ENCODE measurements around the gene RSBN1L.

- PRO-cap = bidirectional peak, plus-strand start at chr7:76166718, minus-strand start at chr7:76166567
- RAMPAGE, long total RNA = no peak
These were observed 35.0 kb upstream of the SRRM3 start for GRCh38 chr7:76166335-76167510.

DNA sequence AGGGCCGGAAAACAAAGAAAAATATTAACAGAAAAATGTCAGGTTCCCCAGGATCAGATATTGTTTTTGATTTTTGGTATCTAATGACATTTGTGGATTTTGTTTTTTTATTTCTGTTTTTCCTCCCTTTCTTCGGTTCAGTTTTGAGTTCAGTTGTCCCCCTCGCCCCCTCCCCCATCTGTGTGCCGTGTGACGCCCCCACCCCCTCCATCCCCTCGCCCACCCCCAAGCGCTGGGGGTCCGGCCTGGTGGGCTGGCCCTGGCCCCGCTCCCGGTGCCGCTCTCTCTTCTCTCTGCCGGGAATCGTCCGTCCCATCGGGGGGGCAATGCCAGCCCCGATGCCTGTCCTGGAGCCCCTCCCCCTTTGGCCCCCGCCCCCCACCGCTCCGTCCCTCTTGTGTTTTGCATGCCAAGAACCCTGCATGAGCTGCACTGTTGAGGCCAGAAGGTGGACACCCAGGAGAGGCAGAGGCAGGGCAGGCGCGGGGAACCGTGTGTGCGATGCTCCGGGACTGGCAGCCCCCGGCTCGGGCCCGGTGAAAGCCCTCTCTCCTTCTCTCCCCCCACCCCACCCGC lies 22.2 kb upstream of the HSPB1 start:
- PRO-cap = bidirectional peak, plus-strand start at position 444 of the sequence, minus-strand start at position 309 of the sequence
- RAMPAGE, long total RNA = no peak

DNA sequence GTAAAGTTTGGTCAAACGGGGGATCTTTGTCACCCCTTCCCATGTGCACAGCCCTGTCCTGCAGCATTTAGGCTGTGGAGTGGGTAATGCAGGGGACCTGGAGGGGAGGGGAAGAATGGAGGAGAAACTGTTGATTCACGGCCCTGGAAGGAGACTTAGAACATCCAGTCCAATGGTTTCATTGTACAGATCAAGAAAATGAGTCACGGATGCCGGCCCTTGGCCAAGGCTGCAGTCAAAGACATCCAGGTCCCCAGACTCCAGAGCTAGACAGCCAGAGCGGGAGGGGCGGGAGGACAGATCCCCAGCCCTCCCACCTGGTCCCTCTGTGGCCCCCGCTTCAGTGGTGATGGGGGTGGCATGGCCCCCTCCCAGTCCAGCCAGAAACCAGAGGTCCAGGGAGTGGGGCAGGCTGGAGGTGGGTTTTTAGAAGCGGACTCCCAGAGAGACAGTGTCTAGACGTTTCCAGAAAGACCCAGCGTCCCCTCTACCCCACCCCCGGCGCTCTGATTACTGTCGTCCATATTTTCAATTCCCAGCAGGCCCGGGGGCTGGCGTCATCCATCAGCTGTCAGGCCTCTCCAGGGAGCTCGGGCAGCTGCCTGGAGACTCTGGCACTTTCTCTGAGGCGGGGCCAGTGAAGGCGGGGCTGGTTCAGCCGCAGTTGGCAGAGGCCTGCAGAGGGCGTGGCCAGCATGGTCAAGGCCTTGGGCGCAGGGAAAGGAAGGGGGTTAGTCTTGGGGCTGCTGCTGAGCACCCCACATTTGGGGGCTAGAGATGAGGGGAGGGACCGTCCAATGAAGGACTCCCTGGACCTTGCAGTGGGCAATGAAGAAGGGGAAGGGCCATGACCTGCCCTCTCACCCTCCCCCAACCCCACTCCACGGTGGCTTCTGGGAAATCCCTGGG lies 8.0 kb upstream of the HSPB1 start:
- PRO-cap = bidirectional peak, plus-strand start at position 277 of the sequence, minus-strand start at position 157 of the sequence; bidirectional peak, plus-strand start at position 696 of the sequence, minus-strand start at position 537 of the sequence
- RAMPAGE, long total RNA = no peak

DNA sequence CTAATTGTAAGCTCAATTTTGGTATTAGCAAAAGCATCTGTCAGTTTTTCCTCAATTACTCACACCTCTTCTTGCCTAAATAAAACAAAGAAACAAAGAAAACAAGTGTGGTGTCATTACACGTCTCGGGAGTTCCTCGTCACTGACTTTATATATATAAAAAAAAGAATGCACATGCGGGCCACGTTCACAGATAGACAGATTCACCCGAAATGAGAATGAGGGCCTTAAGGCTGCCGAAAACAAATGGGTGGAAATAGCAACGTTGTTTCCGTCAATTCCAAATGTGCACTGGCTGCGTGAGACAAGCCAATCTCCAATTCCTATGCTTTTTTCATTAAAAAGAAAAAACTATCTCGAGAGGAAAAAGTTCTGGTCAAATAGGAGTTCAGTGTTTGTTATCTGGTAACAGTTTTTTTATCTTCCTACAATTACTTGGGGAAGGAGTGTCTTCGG lies 25.5 kb downstream of the HSPB1 start:
- PRO-cap = no peak
- RAMPAGE, long total RNA = no peak

- PRO-cap = no peak
- RAMPAGE, long total RNA = no peak
These were observed 27.3 kb downstream of the HSPB1 start for GRCh38 chr7:76329664-76330374.

GRCh38 chr7:76358388-76358573 lies 510 bp downstream of the YWHAG start:
- PRO-cap = no peak
- RAMPAGE, long total RNA = no peak

DNA sequence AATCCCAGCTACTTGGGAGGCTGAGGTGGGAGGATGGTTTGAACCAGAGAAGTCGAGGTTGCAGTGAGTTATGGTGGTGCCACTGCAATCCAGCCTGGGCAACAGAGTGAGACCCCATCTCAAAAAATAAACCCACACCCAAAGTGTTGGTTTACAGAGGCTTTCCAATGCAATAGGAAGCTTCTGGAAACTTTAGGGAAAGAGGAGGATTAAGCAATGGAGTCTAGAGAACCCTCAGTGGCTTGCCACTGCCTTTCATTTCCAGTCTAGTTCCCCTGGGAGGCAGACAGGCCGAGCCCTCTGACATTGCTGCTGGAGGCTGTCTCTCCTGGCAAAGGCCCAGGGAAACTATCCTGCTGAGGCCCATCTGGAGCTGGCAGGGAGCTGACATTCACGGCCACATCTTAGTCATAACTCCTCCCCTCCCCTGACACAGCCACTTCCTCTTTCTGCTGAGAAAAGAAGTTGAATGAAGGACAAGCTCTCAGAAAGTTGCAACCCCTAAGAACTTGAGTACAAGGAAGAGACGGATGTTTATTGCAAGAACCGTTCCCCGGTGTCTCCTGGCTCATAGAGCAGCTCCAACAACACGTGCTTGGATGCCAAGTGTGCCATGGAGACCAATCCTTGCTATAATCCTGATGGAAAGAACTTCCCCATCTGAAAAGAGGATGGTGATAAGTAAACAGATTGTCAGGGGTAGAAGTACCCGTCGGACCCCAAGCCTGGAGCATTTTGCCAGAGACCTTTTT lies 21.1 kb downstream of the POMZP3 start:
- PRO-cap = no peak
- RAMPAGE, long total RNA = no peak

DNA sequence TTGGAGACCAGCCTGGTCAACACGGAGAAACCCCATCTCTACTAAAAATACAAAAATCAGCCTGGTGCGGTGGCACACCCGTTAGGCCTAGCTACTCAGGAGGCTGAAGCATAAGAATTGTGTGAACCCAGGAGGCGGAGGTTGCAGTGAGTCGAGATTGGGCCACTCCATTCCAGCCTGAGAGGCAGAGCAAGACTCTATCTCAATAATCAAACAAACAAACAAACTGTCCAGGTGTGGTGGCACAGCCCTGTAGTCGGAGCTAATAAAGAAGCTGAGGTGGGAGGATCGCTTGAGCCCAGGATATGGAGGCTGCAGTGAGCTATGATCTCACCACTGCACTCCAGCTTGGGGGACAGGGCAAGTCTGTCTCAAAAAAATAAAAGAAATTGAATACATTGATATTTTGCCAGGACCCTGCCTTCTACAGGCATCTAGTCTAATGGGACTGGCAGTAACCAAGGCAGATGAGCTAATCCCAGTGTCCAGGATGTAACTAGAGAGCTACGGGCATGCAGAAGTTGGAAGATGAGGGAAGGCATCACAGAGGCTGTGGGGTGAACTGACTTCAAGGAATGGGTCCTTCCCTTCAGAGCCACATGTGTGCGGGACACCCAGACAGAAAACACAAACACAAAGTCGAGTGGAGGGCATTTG lies 8.6 kb downstream of the SPDYE18 start:
- PRO-cap = no peak
- RAMPAGE, long total RNA = no peak

GRCh38 chr7:77328129-77328612 lies 88.0 kb downstream of the GSAP start:
- PRO-cap = no peak
- RAMPAGE, long total RNA = no peak

DNA sequence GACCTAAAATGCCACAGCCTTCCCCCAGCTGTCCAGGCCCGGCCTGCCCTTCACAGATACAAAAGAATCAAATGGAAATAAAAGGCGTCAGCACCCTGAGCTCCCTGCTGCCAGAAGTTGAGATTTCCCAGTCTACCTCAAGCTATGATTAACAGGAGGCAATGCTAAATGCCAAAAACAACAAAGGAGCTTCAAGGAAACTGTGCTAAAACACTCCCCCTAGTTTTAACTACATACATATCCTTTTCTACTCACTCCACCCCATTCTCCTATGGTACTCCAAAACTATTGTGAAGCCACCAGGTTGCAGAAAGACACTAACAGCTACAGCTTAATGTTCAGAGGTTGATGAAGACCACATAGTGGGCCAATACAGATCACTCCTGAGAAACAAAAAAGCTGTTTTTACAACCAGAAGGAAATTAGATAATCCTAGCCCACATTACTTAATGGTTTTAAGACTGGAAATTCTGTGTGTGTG lies 67.6 kb downstream of the GSAP start:
- PRO-cap = unidirectional peak, minus-strand start at position 69 of the sequence; unidirectional peak, minus-strand start at position 119 of the sequence
- RAMPAGE, long total RNA = no peak

DNA sequence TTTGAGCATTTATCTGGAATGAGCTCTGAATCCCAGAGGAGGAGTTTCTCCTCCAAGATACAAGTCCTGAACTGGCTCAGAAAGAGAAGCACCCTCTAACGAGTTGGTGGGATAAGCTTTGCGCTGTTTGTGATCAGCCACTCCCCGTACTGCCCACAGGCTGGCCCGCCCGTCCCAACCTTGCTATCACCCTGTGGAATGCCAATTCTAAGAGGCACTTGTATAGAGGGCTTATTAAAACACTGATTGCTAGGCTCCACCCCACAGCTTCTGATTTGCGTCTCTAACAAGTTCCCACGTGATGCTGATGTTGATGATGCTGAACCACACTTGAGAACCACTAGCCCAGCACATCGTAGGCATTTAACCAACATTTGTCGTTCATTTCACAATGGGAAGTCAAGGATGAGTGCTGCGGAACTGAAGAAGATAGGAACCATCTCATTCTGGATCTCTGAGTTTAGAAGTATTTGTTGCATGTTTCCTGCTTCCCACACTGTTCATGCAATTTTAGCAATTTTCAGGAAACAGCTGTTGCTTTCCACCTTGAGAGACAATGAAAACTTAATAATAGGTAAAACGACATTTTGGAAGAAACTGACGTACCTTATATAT lies 12.7 kb upstream of the GSAP start:
- PRO-cap = no peak
- RAMPAGE, long total RNA = no peak

DNA sequence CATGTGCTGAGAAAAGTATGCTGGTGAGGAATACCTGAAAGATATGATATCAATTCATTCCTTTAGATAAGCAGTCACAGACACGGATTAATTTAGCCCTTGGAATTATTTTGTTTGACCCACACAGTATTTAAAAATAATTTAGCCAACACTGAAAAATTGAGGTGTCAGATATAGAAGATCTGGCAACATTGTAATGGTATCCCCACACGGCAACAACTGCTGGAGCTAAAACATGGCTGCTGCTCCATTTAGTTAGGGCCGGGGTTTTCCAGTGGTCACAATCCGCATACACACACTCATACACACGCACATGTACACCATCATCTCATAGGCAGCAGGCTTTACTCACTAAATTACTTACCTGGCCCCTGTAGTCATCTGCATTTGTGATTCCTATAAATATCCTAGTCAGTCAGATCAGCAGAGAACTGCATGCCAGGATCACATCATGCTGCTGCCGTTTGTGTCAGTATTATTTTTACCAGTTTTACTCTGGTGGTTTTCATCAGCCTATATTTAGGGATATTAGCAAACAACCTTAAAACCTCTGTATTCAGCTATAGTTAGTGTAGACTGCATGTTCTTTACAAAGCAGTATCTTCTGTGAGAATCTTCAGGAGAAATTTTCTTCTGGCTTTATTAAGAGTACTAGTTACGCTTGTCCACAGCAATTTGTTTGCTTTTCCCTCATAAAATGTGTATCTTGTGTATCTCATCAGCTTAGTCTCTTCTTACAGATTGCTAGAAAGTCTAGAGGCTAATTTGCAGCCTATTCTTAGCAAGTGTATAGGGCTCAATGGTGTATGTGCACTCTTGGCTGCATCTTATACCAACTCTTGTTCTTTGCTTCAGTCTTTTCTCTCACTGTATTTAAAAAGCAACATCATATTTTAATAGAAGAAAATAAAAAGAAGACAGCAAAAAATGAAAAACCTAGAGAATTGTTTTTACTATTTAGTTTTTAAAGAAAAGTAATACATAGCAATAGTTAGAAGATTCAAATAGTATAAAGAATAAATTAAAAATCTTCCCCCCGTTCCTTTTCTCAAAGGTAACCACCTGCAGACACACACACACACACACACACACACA lies 38.2 kb upstream of the PTPN12 start:
- PRO-cap = no peak
- RAMPAGE, long total RNA = no peak

DNA sequence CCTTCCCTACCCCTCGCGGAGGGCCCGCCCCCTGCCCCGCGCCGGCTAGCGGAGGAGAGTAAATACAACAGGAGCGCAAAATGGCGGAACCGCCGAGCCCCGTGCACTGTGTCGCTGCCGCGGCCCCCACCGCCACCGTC lies at the start of gene RSBN1L:
Gene RSBN1L, plus strand, starts transcription at position 70 of the 140 bp plus-strand sequence.
- PRO-cap = bidirectional peak, plus-strand start at position 73 of the sequence, minus-strand start outside the sequence
- RAMPAGE, long total RNA = start-site peak on the plus strand centred at position 72 of the sequence, 76 bp wide, 226 and 132 reads in 2 replicates

GRCh38 chr7:77711211-77711680 lies 15.0 kb downstream of the RSBN1L start:
- PRO-cap = no peak
- RAMPAGE, long total RNA = no peak

- PRO-cap = no peak
- RAMPAGE, long total RNA = no peak
These were observed 31.7 kb downstream of the RSBN1L start for GRCh38 chr7:77727959-77728315.

DNA sequence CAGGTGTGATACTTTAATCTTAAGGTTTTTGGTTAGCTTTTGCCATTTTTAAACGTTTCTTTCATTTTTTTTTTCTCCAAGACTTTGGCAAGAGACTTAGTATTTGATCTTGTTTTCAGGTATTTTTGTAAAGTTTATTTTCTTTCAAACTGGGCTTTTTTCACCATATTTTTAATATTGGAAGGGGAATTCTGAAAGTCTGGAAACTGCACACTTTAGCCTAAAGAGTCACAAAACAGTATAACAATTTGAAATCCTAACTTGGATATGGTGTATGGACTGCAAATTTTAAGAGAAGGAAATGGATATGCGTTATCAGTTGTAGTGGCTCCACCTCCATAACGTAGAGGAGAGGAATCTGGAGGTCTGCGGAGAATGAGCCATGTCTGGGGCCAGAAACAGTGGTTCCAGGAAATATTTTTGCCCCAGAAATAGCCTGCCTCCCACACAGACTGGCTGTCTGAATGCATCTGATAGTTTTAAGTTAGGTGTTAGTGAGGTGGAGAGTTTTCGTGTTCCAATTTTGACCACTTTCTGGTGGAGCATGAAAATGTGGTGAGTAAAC lies 1.8 kb upstream of the TMEM60 start:
- PRO-cap = no peak
- RAMPAGE, long total RNA = no peak

- PRO-cap = no peak
- RAMPAGE, long total RNA = no peak
These were observed 4.8 kb upstream of the TMEM60 start for GRCh38 chr7:77802929-77803439.

DNA sequence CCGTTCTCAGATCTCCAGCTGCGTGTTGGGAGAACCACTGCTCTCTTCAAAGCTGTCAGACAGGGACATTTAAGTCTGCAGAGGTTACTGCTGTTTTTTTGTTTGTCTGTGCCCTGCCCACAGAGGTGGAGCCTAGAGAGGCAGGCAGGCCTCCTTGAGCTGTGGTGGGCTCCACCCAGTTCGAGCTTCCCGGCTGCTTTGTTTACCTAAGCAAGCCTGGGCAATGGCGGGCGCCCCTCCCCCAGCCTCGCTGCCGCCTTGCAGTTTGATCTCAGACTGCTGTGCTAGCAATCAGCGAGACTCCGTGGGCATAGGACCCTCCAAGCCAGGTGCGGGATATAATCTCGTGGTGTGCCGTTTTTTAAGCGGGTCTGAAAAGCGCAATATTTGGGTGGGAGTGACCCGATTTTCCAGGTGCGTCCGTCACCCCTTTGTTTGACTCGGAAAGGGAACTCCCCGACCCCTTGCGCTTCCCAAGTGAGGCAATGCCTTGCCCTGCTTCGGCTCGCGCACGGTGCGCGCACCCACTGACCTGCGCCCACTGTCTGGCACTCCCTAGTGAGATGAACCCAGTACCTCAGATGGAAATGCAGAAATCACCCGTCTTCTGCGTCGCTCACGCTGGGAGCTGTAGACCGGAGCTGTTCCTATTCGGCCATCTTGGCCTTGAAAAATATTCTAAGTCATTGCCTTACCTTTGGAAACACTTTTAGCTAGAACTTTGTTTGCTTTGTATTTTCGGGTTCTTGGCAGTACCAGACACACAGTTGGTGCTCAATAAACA lies 218.1 kb downstream of the MAGI2 start:
- PRO-cap = no peak
- RAMPAGE, long total RNA = no peak

DNA sequence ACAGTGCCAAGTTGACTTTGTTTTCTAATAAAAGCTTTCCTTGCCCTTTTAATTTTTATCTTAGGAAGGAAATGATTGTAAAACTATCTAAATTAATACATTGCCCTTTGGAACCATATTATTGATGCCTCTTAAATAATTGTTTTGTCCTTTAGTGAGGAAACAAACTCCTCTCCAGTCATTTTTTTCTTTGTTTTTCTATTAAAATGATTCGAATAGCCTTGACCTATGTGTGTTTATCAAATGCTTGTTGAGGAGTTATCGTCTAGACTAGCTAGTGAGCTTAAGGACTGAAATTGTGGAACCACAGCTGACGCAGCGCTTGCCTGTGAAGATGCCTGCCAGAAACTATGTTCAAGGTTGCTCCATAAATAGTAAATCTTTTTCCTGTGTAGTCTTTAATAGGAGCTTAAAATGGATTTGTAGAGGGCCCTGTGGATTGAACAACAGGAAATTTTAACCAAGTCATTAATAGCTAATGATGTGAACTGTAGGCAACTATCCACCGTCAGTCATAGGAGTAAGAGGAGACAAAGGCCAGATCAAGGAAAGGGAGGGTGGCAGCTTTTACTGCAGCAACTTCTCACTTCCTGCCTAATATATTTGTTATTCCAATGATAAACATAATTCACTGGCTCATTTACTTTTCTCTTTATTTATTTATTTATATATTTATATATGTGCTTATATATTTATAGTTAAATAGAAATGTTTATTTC lies 145.1 kb downstream of the GNAI1 start:
- PRO-cap = no peak
- RAMPAGE, long total RNA = no peak

GRCh38 chr7:80392896-80393145 lies 119.0 kb downstream of the GNAT3 start:
- PRO-cap = no peak
- RAMPAGE, long total RNA = no peak

Measured in urinary bladder (tissue), 3 donors.